ENCODE results near the gene ARIH1.

- RRBS: no CpG with 5 or more reads among the region's 7 CpGs
These were observed 243.1 kb upstream of the NR2E3 start for GRCh38 chr15:71567112-71567805.

DNA sequence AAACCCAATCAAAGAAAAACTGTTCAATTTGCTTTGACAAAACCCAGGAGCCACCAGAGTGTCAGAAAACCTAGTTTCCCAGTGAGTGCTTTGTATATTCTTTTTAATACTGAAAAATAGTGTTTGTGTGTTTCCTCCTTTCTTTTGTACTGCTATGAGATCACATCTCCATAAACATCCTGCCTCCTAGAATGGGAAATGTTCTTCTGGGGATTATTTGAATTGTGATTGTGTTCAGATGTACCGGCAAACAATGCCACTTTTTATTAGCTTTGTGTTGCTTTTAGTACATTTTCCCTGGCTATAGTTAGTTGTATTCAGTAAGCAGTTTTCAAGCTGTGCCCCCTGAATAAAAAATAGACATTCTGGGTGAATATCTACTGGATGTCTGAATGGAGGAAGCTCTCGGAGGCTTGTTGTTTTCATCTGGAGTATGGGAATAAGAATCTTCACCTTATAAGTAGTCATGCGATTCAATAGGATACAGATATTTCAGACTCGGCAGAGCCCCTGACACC lies 148.0 kb upstream of the NR2E3 start:
- RRBS: no CpG with 5 or more reads among the region's 4 CpGs

- RRBS: no CpG with 5 or more reads among the region's 4 CpGs
These were observed 119.9 kb upstream of the NR2E3 start for GRCh38 chr15:71690327-71691017.

DNA sequence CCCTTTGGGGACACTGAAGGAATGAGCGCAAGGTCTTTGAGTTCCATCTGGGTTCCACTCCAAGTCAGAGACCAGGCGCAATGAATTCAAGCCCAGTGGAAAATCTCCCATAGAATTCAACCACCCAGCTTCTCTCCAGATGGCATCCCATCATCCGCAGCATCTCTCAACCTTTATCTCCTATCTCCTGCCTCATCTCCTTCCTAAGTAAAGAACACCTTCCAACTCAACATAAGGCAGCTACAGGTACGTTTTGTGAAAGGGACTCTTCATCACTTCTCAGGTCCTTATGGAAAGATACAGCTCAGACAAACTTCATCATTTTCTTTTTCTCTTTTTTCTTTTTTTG lies 7.9 kb downstream of the NR2E3 start:
- RRBS: no CpG with 5 or more reads among the region's 4 CpGs

GRCh38 chr15:72154900-72155619 lies 36.9 kb downstream of the SENP8 start:
- RRBS: no CpG with 5 or more reads among the region's 14 CpGs

DNA sequence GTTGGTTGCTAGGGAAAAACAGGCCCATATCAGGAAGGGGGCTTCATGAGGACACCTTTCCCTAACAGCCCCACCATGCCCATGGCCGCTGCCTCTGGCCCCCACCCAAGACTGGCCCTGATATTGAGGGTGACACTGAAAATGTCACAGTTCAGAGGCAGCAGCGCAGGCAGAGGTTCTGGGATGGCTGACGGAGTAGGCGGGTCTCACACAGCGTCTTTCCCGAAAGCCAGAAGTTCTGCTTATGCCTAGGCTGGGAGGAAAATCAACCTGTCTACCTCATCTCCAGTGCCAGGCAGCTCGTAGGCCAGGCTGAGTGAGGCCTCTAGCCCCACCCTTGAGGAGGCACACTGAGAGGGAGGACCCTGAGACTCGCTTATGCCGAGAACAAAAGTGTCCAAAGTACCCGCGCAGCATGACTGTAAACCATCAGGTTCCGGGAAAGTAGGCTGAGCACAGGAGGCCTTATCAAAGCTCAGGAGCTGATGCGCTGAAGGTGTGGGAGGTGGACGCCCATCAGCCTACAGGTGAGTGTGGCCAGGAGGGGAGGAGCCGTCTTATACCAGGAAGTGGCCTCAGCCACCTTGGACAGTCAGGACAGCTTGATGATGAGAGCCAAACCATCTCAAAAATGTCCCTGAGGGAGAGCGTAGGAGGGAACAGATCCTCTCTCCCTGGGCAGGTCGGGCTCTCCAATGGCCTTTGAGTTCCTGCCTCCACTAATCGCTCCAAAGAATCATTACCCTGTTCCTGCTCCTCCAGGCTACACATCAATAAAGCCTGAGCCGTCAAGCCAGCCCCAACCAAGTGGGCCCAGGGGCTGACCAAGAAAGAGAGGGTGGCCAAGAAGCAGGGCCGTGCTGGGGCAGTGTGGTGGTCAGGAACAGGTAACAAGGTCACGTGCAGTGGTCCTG lies 27.4 kb downstream of the GRAMD2A start:
- RRBS: no CpG with 5 or more reads among the region's 21 CpGs

DNA sequence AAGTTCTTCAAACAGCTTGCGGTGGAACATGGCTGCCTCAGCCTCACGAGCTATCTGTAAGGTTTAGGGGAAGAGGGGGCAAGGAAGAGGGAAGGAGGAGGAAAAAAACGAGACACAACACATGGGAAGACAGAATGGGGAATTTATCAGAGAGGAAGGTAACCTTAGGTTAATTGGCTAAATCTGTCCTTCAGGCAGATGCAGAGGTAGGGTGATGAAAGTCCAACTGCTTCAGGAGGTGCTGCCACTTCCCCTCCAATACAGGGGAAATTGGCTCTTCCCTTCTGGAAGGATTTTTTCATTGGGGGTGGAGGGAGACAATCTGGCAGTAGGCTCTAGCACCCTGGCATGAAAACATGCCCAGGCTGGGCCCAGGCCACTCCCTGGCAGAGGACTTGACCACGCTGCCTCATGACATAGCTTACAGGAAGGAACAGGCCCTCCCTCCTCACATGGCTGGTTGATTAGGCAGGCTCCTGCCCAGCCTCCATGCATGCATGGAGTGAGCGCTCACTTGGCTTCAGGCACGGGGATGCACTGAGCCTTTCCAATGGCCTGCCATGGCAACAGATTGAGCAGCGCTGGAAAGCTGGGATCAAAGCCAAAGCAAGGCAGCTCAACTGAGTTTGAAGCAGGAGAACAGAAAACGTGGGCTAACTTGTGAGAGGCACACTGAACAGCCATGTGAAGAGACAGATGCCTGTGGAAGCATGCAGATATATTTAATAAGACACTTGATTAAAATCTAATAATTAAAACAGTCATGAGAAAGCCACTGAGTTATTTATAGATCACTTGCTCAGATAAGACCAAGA lies 5.8 kb upstream of the GRAMD2A start:
- RRBS: no CpG with 5 or more reads among the region's 8 CpGs

DNA sequence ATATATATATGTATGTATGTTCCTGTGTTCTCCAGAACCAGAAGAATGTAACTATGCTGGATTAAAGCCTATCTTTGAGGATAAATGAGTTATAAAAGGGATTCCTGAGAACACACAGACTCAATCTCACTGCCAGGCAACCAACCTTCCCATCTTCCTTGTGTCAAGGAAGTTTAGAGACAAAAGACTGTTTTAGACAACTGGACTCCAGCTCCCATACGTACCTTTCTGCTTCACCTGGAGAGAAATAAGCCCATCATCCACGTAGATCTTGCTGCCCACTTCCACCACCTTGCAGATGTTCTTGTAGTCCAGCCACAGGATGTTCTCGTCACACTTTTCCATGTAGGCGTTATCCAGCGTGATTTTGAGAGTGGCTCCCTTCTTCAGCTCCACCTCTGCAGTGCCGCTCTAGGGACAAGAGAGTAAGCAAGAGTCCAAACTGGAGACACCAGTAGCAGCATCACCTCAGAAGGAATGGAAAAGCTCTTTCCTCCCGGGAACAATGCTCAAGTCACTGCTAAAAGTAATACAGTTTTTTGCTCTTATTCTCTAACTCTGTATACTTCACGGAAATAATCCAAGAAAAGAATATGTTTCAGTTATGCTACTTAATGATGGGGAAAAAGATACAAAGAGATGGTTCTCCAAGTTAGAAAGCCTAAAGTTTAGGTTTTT lies 12.0 kb upstream of the GRAMD2A start:
- RRBS: no CpG with 5 or more reads among the region's 8 CpGs

GRCh38 chr15:72368861-72369339 lies 6.9 kb downstream of the HEXA start:
- RRBS: no CpG with 5 or more reads among the region's 2 CpGs

DNA sequence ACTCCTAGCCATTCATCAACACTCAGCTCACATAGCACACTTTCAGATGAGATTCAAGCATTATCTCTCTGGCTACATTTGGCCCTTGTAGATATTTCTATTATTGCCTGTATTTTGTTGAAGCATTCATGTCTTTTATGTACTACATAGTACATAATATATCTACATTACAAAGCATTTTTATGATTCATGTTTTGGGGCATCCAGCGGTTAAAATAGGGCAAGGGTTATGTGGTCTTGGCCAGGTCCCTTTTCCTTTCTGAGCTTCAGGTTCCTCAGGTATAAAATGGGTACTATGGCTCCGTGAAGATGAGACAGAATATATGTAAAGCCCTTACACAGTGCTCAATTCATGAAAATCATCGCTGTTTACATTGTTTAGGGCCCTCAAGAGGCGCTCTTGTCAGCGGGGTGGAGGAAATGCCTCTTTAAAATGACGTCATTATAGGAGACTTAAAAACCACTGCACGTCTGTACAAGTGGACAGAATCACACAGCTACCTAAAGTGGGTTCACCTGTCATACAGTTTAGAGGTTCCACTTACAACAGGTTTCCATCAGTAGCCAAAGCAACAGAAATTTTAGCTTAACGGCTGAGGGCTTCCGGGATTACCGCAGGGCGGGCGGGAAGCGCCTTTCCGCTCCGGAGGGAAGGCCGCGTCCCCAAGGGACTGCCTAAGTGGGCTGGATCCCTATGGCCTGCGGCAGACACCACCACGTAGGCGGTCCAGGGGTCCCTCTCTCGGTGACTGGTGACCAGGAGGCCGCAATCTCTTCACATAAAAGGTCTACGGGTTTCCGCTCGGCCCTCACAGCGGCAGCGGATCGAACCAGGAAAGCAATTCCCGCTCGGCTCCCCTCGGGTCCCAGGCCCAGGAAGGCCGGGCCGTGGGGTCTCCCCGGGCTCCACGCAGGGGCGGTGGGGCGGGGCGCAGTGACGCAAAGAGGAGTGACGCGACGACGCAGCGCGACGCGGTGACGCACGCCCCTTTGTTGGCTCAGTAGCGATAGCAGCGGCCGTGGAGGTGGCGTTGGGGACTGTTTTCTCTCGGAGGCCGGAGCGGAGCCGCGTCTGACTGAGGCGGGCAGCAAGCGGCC lies at the start of gene ARIH1:
Gene ARIH1 (plus strand): TSS at position 1,001 of the 1,098 bp plus-strand sequence.
- RRBS: no CpG with 5 or more reads among the region's 60 CpGs

- RRBS: no CpG with 5 or more reads among the region's 2 CpGs
These were observed 3.3 kb downstream of the ARIH1 start for GRCh38 chr15:72477263-72478003.

DNA sequence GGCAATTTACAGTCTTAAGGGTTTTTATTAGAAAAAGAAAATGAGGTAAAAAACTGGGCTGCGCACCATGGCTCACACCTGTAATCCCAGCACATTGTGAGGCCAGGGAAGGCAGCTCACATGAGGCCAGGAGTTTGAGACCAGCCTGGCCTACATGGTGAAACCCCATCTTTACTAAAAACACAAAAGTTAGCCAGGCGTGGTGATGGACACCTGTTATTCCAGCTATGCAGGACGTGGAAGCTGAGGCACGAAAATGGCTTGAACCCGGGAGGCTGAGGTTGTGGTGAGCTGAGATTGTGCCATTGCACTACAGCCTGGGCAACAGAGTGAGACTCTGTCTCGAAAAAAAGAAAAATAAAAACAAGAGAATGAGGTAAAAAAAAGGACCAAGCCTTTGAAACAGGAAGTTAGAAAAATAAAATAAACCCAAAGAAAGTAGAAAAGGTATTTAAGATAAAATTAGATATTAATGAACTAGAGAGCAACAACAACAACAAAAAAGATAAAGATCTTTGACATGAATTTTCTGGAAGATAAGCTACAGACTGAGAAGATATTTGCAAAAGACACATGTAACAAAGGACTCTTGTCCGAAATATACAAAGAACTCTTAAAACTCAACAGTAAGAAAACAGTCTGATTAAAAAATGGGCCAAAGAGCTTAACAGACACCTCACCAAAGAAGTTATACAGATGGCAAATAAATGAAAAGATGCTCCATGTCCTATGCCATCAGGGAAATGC lies 48.2 kb downstream of the ARIH1 start:
- RRBS: no CpG with 5 or more reads among the region's 7 CpGs

DNA sequence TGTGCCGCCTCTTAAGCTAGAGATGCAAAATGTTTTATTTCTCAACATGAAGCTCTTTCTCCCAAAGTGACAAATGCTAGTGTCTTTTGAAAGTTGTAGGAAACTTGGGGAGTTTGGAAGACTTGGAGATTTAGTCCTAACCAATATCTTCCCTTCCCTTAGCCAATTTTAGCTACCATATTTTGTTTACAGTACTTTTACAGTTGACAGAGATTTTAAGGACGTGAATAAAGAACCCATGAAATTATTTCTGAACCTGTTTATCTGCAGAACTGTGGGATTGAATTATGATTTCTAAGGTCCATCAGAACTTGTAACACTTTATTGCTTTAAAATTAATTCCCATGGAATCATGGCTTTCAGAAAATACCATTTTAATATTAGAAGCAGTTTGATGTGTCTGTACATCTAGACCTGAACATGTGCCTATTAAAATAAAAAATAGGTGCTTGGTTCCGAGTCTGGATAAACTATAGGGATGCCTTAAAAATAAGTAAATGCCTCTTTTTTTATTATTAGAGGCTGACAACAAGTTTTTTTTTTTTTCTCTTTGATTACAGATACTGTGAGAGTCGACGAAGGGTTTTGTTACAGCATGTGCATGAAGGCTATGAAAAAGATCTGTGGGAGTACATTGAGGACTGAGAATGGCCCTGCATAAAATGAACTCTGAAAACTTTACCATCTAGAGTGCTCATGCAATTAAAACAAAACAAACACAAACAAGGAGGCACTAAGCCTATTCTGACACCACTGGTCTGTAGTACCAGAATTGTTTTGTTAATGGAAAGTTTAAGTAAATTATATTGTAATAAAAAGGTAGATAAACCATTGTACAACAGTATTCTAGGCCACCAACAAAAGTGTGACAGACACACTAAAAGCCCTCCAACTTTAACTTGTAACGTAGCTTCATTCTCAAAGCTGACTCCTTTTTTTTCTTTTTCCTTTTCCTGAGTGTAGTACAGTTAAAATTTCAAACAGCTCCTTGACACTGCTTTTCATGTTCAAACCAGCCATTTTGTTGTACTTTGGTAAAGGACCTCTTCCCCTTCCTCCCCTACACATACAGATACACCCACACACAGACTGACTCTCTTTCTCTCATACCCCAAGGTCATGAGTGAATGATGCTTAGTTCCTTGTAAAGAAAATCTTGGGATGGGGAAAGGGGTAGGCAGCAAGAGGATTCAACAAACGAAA lies 71.4 kb upstream of the GOLGA6B start:
- RRBS: no CpG with 5 or more reads among the region's 7 CpGs

GRCh38 chr15:72636677-72637331 lies 17.7 kb upstream of the GOLGA6B start:
- RRBS: no CpG with 5 or more reads among the region's 42 CpGs

DNA sequence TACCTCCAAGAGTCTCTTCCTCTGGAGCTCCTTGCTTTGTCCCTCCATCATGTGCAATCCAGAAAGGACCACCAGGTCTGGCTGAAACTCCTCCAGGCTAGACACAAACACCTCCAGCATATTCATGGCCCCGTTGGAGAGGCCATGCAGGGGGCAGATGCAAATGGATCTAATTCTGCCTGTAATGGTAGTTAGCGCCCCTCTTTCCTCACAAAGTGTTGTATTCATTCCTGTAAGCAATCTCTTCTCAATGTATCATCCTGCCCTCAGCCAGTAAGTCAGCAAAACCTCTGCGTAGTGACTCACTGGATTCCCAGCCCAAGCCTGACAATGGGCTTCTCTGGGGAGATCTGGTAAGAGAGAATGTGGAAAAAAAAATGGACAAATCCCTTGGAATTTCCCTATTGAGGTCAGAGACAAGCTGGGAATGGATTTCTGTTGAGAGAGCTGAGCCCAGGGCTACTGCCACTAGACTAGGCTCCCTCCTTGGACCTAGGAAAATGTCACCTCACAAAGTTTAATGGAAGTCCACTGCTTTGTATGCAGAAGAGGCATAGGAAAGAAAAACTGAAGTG lies 25.4 kb downstream of the ADPGK start:
- RRBS: no CpG with 5 or more reads among the region's 3 CpGs

GRCh38 chr15:72782843-72783409 lies 632 bp downstream of the ADPGK start:
- RRBS: 2% methylated on average over 13 of the region's 30 CpGs

DNA sequence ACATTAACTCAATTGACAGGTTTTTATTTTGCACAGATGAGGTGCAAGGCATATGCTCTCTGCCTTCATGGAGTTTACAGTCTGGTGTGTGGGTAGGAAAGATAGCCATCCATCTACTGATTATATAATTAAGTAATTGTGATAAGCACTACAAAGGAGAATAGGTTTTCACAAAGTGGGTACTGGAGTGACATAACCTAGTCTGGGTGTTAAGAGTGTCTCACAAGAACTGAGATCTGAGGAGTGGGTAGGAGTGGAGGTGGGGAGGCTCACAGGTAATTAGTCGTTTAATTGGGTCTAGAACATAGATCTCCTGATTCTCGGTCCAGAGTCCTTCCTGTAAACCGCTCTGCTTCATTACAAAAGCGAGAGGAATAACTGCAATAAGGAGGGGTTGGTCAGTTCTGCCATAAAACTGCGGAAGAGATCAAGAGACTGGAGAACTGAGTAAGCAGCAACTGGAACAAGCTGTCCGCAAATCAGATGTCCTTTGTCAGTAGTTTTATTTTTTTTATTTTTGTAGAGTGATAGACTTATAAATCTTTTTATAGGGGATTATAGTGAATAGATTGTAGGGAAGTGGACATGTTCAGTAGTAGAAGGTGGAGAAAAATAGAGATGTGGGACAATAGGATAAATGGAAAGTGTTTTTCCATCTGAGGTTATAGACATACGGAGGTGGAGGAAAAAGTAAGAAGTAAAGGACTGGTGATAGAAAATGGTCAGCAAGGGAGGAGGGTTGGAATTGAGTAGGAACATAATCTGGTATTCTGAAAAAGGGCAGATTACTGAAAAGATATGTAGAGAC lies 2.3 kb downstream of the NEO1 start:
- RRBS: no CpG with 5 or more reads among the region's 7 CpGs

DNA sequence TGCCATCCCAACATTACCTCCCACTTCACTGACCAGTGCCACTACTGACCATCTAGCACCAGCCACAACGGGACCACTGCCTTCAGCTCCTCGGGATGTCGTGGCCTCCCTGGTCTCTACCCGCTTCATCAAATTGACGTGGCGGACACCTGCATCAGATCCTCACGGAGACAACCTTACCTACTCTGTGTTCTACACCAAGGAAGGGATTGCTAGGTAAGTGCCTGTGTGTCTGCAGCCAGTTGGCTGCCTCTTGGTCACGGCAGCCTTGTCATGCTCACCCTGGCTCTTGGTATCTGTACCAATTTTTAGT lies 132.5 kb downstream of the HCN4 start:
- RRBS: no CpG with 5 or more reads among the region's 8 CpGs

GRCh38 chr15:73253469-73253774 lies 115.3 kb downstream of the HCN4 start:
- RRBS: no CpG with 5 or more reads among the region's 3 CpGs

- RRBS: no CpG with 5 or more reads among the region's 3 CpGs
These were observed 2.5 kb downstream of the CD276 start for GRCh38 chr15:73686736-73687056.

Data from epithelial cell of prostate (primary cell).